Measurements from ENCODE around the genes C19orf38 and EPOR.

DNA sequence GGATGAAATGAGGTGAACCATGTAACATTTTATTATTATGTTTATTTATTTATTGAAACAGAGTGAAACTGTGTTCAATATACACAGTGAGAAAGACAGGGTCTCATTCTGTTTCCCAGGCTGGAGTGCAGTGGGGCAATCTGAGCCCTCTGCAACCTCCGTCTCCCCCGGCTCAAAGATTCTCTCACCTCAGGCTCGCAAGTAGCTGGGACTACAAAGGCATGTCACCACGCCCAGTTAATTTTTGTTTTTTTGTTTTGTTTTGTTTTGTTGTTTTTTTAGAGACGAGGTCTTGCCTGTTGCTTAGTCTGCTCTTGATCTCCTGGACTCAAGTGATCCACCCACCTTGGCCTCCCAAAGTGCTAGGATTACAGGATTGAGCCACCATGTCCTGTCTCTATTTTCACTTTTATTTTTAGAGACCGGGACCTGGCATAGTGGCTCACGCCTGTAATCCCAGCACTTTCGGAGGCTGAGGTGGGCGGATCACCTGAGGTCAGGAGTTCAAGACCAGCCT is 9.1 kb upstream of the SLC44A2 start:
- CAGE, long polyA plus RNA, result no peak
- RRBS, result no CpG with 5 or more reads among the region's 9 CpGs

GRCh38 chr19:10701567-10702477 is 583 bp downstream of the QTRT1 start:
- CAGE, long polyA plus RNA, result no peak
- RRBS, result under 1% methylated on average over 9 of the region's 46 CpGs

DNA sequence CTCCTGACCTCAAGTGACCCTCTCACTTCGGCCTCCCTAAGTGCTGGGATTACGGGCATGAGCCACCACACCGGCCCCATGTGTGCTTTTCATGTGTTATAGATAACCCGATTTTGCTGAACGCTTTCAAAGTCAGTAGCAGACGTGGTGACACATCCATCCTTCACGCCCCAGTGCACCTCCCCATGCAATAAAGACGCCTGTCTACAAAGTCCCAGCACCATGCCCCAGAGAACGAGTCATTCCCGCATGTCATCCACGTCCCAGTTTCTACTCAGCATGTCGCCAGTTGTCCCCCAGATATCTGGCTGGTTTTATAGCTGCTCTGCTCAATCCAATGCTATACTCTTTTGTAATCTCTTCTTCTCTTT is 42.4 kb downstream of the DNM2 start:
- CAGE, long polyA plus RNA, result no peak
- RRBS, result no CpG with 5 or more reads among the region's 12 CpGs

DNA sequence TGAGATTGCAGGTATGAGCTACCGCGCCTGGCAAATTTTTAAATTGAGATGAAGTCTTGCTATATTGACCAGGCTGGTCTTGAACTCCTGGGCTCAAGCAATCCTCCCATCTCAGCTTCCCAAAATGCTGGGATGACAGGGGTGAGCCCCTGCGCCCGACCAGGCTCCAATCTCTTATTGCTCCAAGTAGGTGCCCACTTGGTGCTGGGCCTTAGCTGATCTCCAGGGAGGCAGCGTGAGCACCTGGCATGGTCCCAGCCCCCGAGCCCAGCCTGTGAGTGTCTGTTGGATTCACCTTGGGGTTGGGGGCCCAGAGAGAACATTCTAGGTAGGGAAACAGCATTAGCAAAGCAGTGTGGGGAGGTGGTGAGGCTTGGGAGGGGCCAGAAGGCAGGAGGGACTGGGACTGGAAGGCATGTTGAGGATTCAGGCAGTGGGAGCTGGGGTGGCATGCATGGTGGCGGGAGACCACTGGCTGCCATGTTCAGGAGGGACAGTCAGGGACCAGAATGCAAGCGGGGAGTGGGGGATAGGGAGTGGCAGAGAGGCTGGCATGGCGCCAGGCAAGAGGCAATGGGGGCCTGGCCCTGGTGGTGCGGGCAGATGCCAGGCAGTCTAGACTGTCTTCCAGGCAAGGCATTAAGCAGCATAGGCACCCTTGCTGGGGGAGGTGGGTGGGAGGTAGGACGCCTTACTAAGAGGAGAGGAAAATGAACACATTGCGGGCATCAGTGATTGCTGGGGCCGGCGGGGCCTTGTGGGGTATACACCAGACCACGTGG is 45.7 kb downstream of the DNM2 start:
- CAGE, long polyA plus RNA, result no peak
- RRBS, result no CpG with 5 or more reads among the region's 15 CpGs

GRCh38 chr19:10802255-10802793 is 33.7 kb downstream of the TMED1 start:
- CAGE, long polyA plus RNA, result no peak
- RRBS, result no CpG with 5 or more reads among the region's 10 CpGs

GRCh38 chr19:10848213-10848642 is at the start of gene C19orf38:
Gene C19orf38 (plus strand): TSS chr19:10848415.
- CAGE, long polyA plus RNA, result no peak
- RRBS, result no CpG with 5 or more reads among the region's 11 CpGs

GRCh38 chr19:10896757-10897629 is 25.6 kb downstream of the CARM1 start:
- CAGE, long polyA plus RNA, result no peak
- RRBS, result 73% methylated on average over 1 of the region's 13 CpGs

GRCh38 chr19:10990989-10991491 is 30.2 kb downstream of the SMARCA4 start:
- CAGE, long polyA plus RNA, result no peak
- RRBS, result no CpG with 5 or more reads among the region's 24 CpGs

GRCh38 chr19:11089591-11089692 is 179 bp downstream of the LDLR start:
- CAGE, long polyA plus RNA, result no peak
- RRBS, result no CpG with 5 or more reads among the region's 6 CpGs

GRCh38 chr19:11104653-11105840 is 15.8 kb downstream of the LDLR start:
- CAGE, long polyA plus RNA, result no peak
- RRBS, result no CpG with 5 or more reads among the region's 41 CpGs

- CAGE, long polyA plus RNA, result no peak
- RRBS, result no CpG with 5 or more reads among the region's 13 CpGs
Observed at GRCh38 chr19:11159633-11160411, 4.2 kb upstream of the SPC24 start.

- CAGE, long polyA plus RNA, result no peak
- RRBS, result no CpG with 5 or more reads among the region's 24 CpGs
Observed at GRCh38 chr19:11166222-11166903, 10.8 kb upstream of the SPC24 start.

DNA sequence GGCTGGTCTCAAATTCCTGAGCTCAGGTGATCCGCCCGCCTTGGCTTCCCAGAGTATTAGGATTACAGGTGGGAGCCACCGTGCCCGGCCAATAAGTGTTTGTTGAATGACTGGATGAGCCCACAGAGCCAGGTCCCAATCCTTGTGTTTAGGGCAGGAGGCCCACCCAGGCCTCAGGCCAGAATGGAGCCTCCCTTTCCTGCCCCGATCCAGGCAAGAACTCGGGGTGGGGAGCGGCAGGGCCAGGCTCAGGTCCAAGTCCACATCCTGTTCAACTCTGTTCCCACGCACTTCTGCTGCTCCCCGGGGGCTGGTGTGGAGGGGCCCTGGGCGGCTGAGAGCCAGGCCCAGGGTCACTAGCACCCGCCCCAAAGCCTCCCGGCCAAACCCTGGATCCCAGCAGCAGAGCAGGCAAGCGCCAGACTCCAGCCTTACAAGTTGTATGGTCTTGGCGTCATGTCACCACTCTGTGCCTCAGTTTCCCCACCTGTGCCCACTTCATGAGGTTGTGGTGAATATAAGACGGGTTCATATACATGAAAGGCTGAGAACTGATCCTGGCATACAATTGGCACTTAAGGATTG is 8.0 kb downstream of the ANGPTL8 start:
- CAGE, long polyA plus RNA, result no peak
- RRBS, result 34% methylated on average over 4 of the region's 15 CpGs

DNA sequence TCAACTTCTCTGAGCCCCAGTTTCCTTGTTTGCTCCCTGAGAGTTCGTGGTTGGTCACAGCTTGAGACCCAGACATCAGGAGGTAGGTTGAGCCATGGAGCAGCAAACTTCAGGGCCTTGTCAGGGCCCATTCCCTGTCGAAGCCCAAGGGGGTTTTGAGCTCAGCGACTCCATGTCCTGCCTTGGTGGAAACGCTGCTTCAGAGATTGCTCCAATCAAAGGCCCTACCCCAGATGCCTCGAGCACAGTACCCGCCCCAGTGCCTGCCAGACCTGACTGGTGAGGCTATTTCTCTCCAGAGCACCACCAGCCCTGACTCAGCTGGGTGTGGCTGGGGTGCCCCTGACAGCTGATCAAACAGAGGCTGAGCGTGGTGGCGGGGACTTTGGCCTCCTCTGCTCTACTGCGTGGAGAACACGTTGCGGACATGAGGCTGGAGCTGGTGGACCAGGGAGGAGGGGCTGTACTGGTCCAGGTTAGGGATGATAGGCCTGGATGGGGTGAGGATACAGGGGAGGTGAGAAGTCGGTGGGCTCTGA is 3.3 kb upstream of the DOCK6 start:
- CAGE, long polyA plus RNA, result no peak
- RRBS, result no CpG with 5 or more reads among the region's 12 CpGs

DNA sequence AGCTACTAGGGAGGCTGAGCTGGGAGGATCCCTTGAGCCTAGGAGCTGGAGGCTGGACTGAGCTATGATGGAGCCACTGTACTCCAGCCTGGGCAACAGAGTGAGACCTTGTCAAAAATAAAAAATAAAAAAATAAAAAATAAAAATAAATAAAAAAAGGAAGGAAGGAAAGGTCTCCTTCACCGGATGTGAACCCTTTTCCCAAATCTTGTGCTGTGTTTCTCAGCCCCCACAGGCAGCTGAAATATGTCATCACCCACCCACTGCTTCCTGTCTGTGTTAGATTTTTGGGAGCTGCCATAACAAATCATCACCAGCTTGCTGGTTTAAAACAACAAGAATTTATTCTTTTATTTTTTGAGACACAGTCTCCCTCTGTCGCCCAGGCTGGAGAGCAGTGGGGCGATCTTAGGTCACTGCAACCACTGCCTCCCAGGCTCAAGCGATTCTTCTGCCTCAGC is 9.5 kb upstream of the TSPAN16 start:
- CAGE, long polyA plus RNA, result no peak
- RRBS, result no CpG with 5 or more reads among the region's 4 CpGs

DNA sequence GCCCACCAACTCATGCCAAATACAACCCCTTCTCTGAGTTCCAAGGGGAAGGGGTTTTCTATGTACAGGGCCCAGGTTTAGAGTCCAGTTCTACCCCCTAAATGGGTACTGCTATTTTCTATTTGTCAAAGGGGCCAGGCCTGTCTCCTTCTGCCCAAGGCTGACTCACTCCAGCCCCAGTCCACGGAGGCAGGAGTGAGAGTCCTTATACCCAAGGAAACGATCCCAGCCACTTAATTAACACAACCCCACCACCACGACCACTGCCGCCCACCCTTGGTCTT is 1.0 kb downstream of the RAB3D start:
- CAGE, long polyA plus RNA, result no peak
- RRBS, result no CpG with 5 or more reads among the region's 4 CpGs

DNA sequence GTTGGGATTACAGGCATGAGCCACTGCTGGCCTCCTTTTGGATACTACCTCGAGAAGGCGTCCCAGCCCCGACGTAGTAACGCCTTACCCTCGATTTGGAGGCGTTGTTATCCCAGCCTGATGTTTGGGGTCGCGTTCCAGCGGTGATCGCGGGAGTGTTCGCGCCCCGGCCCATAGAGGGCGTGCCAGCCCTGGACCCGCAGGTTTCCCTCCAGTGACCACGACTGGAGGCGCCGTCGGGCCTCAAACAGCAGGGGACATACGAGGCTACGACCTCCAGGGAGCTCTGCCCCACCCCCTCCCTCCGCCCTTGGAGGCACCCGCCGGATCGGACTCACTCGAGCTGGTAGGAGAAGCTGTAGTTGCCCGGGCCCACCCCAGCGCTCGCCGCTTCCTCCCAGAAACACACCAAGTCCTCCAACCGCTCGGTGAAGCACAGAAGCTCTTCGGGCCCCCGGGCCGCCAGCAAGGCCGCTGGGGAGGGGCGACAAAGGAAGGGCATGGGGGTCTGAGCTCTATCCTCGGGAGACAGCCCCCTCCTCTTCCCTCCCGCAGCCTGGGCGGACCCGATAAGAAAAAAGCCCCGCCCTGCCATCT is 1.3 kb downstream of the EPOR start:
- CAGE, long polyA plus RNA, result no peak
- RRBS, result 4% methylated on average over 8 of the region's 44 CpGs

- CAGE, long polyA plus RNA, result no peak
- RRBS, result no CpG with 5 or more reads among the region's 23 CpGs
Observed at GRCh38 chr19:11384166-11384651, at the start of gene EPOR. Gene EPOR (minus strand): TSS chr19:11384314.

GRCh38 chr19:11387277-11387714 is 3.2 kb upstream of the EPOR start:
- CAGE, long polyA plus RNA, result no peak
- RRBS, result no CpG with 5 or more reads among the region's 8 CpGs

DNA sequence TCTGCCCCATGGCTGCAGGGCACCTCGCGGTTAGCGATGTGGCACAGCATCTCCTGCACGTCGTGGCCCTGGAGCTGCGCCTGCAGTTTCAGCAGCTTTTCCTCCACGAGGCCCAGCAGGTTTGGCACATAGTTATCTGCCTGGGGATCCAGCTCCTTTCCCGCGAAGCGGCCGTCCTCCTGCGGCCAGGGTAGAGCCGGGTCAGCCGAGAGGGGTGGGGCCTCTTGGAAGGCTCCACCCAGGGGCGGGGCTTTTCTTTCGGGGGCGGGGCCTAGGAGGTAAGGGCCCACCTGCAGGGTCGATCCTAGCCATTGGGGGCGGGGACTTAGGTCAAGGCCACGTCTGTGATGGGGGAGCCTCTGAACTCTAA is 2.5 kb upstream of the RGL3 start:
- CAGE, long polyA plus RNA, result no peak
- RRBS, result no CpG with 5 or more reads among the region's 20 CpGs

Data from BJ (cell line).